ENCODE measurements around the gene ANAPC15.

- CAGE, long polyA plus RNA = no peak
- RRBS = no CpG with 5 or more reads among the region's 12 CpGs
Observed at GRCh38 chr11:71996997-71997540, 1.6 kb upstream of the IL18BP start.

- CAGE, long polyA plus RNA = no peak
- RRBS = no CpG with 5 or more reads among the region's 2 CpGs
Observed at GRCh38 chr11:72016392-72016591, 17.6 kb downstream of the IL18BP start.

- CAGE, long polyA plus RNA = no peak
- RRBS = no CpG with 5 or more reads among the region's 1 CpG
Observed at GRCh38 chr11:72023258-72023457, 24.4 kb downstream of the IL18BP start.

DNA sequence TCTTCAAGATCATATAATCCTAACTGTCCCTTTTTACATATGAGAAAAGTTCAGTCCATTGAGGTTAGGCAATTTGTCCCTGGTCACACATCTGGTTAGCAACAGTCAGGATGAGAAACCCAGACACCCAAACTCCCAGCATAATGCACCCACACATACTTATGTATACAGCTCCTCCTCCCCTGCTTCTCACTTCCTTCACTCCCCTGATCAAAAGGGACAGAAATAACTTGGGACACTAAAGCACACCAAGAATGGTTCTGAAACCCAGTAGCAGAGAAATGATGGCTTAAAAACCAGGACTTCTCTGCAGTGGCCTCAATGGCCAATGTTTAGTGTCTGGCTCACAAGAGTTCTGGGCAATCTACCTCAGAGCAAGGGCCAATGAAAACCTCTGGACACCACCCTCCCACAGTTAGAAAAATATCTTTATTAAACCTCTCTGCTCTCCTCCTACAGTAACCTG is 11.1 kb downstream of the NUMA1 start:
- CAGE, long polyA plus RNA = no peak

GRCh38 chr11:72078412-72079398 is 1.6 kb downstream of the NUMA1 start:
- CAGE, long polyA plus RNA = no peak
- RRBS = no CpG with 5 or more reads among the region's 23 CpGs

DNA sequence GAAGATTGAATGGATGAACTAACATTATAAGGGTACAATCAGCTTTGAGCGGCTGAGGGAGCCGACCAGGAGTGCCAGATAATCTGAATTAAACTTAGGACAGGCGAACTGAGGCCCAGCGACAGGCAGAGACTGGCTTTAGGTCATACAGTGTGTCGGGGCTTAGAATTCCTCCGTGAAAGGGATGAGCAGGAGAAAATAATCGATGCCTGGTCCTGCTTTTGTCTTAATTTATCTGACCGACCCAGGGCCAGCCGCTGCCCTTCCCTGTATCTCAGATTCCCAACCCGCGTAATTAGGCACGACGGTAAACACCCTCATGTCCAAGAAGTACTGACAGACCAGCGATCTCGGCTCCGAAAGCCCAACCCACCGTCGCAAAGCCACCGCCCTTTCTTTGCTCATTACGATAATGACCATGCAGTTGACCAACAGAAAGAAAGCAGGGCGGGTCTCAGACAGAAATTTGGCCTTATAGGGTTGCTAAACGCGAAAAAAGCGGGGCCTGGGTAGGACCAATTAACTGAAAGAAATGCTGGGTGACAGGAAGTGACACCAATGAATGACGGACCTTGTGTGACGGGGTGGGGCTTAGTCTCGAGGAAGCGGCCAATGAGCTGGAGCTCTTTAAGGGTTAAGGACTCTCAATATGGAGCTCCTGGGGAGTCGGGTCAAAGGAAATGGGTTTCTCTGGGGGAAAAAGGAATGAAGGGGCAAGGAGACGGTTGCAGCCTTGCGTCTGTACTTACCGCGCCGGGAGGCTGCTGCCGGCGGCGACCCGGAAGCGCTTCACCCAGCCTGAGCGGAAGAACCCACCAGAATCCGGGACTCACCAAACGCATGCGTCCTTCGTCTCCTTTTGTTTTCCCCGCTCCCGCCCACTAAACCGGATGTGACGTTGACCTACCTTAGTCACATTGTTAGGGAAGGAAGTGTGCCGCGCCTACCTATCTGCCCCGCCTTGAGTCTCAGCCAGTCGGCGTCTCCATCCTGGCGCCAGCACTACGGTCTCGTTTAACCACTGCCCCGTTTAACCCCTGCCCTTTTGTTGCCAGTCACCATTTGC is at the start of gene ANAPC15:
Gene ANAPC15 (minus strand): TSS at position 795 of the 1,066 bp plus-strand sequence.
- CAGE, long polyA plus RNA = start-site peak on the minus strand centred at position 820 of the sequence, 113 bp wide, 3,943 and 3,544 reads in 2 replicates
- RRBS = 2% methylated on average over 7 of the region's 57 CpGs

DNA sequence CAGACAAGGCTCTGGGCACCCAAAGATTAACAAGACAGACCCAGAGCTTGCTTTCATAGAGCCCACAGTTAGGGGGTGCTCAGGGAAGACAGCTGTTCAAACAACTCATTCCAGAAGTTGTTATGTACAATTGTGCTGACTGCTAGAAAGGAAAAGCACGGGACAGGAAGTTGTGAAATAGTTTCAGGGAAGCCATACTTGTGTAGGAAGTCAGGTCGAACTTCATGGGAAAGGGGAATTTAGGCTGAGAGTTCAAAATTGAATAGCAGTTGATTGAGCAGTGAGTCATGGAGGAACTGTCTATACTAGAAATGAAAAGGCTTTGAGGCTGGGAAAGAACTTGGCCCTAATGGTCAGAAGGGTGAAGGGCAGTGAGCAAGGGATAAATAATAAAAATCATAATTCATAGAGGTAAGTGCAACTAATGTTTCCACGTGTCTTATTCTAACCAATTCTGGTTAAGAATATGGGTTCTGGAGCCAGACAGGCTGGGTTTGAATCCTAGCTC is 49.5 kb upstream of the CLPB start:
- CAGE, long polyA plus RNA = no peak
- RRBS = no CpG with 5 or more reads among the region's 3 CpGs

DNA sequence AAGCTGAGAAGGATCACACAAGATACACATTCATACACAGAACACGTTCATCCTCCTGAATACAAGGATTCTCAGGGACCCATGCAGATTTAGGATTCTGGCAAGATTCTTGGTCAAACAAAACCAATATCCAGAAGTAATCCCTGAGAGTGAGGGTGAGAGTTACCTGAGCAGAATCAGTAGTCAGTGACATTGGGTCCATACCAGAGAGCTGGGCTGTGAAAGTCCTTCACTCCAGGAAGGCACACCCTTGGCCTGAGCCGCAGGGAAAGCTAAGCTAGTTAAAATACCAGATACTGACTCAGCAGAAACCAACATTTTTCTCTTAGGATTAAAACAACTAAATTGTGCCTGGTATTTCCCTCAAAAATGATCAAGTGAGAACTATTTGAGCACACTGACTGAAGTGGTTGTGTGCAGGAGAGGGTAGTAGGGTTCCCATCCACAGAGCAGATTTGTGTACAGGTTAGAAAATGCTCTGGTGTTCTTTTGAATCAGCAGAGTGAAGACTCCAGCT is 100.5 kb upstream of the CLPB start:
- CAGE, long polyA plus RNA = no peak
- RRBS = no CpG with 5 or more reads among the region's 2 CpGs

GRCh38 chr11:72600359-72601119 is 73.7 kb downstream of the PDE2A start:
- CAGE, long polyA plus RNA = no peak
- RRBS = no CpG with 5 or more reads among the region's 16 CpGs

DNA sequence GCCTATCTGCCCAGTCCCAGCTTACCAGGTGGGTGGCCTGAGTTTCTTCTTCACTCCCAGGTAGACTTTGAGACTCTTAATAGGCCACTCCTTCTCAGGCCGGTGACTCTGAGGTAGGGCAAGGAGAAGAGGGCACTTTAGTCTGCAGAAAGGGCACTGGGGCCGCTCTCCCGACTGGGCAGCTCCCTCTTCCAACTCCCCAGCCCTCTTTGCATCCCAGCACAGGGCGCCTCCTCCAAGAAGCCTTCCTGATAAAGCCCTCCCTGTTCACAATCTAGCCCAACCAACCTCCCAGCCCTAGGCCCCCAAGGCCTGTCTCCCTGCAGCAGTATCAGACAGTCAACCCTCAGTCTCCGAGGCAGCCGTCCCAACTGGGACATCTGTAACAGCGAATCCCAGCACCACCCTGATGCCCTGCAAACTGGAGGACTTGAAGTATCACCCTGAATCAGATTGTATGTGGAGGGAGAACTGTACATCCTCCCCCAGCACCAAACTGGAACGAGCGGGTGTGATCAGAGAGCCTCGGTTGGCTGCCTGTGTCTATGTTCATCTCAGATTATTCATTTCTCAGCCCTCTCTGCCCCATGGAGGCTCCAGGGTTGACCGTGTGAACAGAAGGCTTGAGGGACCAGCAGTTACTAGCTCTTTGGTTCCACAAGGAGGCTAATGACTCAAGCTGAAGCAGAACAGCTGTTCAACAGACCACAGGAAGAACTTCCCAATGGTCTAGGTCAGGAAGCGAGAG is 14.4 kb upstream of the PDE2A start:
- CAGE, long polyA plus RNA = no peak
- RRBS = no CpG with 5 or more reads among the region's 12 CpGs

DNA sequence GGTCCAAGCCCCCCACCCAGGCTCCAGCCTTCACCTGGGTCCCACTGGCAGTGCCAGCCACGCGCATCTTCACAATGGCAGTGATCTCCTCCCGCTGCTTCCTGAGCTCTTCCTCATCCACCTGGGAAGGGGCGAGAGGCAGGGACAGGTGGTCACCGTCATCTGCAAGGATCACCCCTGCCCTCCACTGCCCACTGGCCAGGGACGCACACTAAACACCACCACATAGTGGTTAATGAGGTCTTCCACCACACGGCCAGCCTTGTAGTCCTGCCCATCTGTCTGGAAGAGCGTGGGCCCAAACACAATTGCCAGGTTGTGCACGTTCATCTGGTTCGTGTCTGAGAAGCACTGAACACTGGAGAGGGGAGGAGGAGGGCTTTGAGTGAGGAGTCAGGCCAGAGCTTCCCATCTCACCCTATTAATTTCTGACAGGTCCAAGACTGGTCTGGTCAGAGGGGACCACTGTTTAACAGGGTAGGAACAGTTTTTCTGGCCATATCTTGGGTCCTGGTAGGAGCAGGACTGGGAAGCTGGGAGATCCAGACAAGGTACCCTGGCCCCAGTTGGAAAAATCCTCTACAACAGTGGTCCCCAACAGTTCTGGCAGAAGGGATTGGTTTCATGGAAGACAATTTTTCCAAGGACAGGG is 21.4 kb upstream of the PDE2A start:
- CAGE, long polyA plus RNA = no peak
- RRBS = no CpG with 5 or more reads among the region's 10 CpGs

GRCh38 chr11:72721519-72722004 is 30.6 kb downstream of the ARAP1 start:
- CAGE, long polyA plus RNA = no peak
- RRBS = no CpG with 5 or more reads among the region's 14 CpGs

DNA sequence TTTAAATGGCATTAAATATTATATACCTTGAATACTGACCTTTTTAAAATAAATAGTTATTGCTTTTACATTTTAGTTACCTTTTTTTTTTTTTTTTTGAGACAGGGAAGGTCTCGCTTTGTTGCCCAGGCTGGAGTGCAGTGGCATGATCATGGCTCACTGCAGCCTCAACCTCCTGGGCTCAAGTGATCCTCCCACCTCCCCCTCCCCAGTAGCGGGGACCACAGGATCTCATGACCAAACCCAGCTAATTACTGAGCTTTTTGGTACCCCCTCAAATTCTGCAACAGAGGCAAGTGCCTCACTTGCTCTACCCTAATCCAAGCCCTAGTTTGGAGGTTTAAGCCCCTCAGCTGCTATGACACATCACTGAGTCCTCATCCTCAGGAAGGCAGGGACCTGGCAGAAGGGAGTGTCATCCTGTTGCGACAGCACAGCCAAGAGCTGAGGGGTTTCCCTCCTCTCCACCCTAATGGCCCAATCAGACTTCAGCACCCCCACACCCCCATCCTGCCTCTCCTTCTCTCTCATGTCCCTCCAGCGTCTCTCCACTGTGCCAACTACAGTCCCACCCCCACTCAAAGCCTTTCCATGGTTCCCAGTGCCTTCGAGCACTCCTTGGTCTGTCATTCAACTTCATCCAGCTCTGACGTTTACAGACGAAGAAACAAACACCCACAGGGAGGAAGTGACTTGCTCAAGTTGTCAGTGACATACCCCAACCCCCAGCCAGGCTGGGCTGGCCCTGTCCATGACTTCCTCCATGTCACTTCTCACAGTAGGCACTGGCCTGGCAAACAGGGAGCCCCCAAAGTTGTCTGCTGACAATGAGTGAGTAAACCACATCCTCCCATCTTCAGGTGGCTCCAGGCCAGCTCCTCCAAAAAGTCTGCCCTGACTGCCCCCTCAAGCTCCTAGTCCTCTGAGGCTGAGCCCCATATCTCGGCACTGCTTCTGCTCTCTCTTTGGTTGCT is 15.8 kb downstream of the ARAP1 start:
- CAGE, long polyA plus RNA = no peak
- RRBS = no CpG with 5 or more reads among the region's 8 CpGs

DNA sequence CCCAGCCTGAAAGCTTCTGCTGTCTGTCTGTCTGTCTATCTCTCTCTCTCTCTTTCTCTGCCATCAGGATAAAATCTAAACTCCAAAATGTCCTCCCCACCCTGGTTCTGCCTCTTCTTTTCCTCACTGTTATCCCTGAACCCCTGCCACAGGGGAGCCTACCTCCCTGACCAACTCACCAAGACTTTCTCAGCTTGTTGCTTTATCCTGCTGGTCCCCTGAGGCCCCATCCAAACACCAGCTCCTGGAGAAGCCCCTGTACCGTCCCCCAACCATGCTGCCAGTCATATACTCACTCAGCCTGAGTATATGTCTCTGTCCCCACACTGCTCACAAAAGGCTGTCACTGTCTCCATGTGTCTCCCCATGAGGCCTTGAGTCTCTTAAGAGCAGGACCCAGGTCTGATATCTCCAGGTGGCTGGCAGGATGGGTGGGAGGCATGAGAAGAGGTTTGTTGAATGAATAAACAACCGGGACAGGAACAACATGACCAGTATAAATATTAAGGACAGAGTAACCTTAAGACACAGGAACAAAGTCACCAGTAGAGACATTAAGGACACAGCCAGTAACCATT is 20.5 kb upstream of the ARAP1 start:
- CAGE, long polyA plus RNA = no peak
- RRBS = no CpG with 5 or more reads among the region's 2 CpGs

DNA sequence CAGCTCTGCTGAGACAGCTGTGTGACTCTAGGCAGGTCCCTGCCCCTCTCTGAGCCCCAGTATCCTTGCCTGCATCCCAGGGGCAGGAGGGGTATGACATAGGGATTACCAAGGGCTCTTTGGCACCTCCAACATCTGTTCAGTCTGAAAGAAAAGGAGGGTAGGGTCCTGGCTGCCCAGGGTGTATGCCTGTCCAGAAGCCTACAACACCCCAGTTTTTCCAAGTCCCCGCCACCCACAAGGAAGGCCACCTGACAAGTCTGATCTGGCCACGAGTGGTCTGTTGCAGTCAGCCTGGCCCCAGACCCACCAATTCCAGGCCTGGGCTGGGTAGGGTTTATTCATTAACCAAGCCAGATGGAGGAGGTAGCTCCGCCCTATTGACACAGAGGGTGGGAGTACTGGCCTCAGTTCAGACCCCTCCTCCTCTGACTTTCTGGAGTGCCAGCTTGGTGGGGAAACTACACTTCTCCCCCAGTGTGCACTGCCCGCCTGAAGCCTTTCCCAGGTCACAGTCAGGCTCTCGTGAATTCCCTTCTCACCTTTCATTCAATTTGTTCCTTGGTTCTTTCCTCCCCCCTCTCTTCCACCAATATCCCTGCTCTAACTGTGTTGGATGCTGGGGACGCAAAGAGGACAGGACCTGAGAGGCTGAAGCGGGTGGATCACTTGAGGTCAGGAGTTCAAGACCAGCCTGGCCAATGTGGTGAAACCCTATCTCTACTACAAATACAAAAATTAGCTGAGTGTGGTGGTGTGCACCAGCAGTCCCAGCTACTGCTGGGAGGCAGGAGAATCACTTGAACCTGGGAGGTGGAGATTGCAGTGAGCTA is 14.9 kb downstream of the STARD10 start:
- CAGE, long polyA plus RNA = no peak
- RRBS = no CpG with 5 or more reads among the region's 7 CpGs

- CAGE, long polyA plus RNA = start-site peak on the minus strand at chr11:72781712-72781919, 57 and 28 reads in 2 replicates
- RRBS = 2% methylated on average over 26 of the region's 80 CpGs
Observed at GRCh38 chr11:72781431-72782139, 12.3 kb downstream of the STARD10 start.

DNA sequence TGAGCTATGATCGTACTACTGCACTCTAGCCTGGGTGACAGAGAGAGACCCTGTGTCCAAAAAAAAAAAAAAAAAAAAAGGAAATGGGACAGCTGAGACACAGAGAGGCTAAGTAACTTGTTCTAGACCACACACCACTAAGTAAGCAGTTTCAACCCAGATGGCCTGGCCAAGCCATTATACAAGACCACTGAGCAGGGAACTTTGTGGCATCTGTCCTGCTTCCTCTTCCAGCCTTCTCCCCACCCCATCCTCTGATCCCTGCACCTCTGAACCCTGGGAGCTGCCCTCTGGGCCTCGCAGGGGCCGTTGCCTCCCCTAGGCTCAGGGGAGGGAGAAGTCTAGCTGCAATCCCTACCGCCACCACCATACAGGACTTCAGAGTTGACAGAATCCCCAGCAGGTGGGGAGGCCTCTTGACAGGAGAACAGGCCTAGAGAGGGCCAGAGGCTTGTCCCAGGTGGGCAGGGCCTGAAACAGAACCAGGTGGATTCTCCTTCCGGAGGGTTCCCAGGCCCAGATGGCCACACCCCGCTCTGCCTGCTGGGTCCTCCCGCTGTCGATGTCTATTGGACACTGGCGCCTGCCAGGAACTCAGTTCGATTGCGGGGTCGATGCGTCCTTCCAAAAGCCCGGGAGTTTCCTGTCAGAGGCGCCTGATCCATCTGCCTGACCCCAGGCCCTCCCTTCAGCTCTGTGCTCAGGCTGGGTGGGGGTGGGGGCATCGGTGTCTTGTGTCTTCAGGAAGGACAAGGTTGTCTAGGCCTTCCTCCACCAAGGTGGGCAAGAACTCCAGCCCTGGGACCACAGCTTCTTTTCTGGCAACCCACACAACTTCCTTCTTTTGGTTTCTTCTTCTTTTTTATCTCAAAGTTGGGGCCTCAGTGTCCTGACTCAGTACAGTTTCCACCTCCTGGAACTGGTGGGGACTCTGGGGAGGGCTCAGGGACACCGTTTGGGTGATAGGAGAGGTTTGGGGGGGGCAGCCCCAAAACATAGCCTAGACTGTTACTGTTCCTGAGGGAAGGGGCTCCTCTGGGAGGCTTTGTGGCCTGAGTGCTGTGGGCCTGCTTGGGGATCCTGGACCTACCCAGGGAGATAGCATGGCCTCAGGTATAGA is 6.5 kb downstream of the STARD10 start:
- CAGE, long polyA plus RNA = no peak
- RRBS = no CpG with 5 or more reads among the region's 17 CpGs

GRCh38 chr11:72837454-72838208 is 23.4 kb downstream of the ATG16L2 start:
- CAGE, long polyA plus RNA = no peak
- RRBS = no CpG with 5 or more reads among the region's 13 CpGs

GRCh38 chr11:73195218-73195855 is 22.7 kb upstream of the P2RY2 start:
- CAGE, long polyA plus RNA = no peak
- RRBS = no CpG with 5 or more reads among the region's 2 CpGs

GRCh38 chr11:73307369-73308235 is 474 bp upstream of the ARHGEF17 start:
- CAGE, long polyA plus RNA = no peak
- RRBS = no CpG with 5 or more reads among the region's 72 CpGs

All from AG04450 (cell line).